Pericardium fibroblast (primary cell): ENCODE measurements around the genes FOXO1 and SLC25A15.

GRCh38 chr13:36543518-36544110, 111.3 kb downstream of the CCNA1 start:
- RAMPAGE, long total RNA, result no peak

DNA sequence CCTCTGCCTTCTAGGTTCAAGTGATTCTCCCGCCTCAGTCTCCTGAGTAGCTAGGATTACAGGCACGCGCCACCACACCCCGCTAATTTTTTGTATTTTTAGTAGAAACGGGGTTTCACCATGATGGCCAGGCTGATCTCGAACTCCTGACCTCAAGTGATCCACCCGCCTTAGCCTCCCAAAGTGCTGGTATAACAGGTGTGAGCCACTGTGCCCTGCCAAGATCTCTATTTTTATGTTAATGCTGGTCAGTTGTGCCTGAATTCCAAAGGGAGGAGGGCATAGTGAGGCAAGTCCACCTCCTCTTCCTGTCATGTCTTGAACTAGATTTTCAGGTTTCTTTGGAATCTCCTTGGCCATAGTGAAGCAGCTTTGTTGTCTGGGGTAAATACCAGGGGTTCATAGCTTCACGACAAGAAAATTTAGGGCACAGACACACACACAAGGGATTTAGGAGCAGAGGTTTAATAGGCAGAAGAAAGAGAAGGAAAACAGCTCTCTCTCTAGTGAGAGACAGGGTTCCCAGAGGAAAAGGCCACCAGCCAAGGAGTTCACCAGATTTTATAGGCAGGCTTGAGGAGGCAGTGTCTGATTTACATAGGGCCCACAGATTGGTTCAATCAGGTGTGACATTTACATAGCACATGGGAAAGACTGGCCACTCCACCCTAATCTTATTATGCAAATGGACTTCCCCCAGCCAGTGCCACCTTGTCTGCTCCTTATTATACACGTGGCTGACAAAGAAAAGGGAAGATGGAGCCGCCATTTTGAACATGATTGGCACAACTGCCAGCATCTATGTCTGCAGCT, 57.0 kb upstream of the RFXAP start:
- RAMPAGE, long total RNA, result no peak

- RAMPAGE, long total RNA, result no peak
These were observed 10.8 kb upstream of the SUPT20H start for GRCh38 chr13:37070271-37070724.

- RAMPAGE, long total RNA, result no peak
These were observed 12.6 kb downstream of the UFM1 start for GRCh38 chr13:38362073-38362817.

DNA sequence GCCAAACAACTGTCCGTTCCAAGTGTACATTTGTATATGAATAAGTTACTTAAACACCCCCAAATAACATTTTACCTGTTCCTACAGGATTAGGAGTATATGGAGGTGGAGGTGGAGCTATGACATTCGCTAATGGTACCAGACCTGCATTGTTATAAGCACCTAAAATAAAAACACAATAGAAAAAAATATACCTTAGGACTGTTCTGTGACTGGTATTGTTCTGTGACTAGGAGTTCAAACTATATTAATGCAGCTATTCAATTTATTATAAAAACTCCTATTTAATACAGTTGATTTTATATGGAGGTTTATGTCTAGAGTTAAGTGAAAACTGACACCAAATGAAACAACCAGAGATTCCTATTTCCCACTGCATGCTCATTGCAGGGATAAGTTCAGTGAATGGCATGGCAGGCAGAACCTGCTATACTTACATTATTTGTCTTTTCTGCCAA, 15.6 kb downstream of the PROSER1 start:
- RAMPAGE, long total RNA, result no peak

DNA sequence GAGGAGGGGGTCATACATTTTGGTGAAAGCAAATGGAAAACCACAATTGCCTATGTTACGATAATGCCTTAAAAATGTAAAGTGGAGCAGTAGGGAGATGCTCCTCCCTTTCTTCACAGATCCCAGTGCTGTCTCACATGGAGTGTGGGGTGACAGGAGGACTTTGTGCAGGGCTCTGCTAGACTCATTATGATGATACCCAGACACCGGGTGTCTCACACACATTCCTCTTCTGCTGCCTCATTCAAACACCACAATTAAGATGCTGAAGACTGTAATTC, 150.6 kb downstream of the LHFPL6 start:
- RAMPAGE, long total RNA, result no peak

GRCh38 chr13:39741314-39741793, 85.9 kb downstream of the COG6 start:
- RAMPAGE, long total RNA, result no peak

DNA sequence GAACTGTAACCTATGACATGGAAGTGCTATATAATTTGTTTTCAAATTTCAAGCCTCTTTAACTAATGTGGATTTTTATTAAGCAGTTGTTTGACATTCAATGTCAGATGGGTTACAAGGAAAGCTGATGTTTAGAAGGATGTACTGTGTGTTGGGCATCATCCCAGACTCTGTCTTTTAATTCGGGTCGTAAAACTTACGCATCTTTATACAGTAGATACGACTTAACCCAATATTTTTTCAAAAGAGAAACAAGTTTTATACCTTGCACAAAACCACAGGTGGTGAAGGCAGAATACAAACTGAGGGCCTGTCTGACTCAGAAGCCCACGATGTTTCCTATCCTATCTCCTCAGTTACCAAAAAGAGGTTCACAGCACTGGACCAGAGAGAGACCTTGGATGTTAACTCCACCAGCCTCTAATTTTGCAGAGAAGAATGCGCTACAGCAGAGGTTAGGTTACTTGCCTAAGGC, 477.1 kb downstream of the FOXO1 start:
- RAMPAGE, long total RNA, result no peak

DNA sequence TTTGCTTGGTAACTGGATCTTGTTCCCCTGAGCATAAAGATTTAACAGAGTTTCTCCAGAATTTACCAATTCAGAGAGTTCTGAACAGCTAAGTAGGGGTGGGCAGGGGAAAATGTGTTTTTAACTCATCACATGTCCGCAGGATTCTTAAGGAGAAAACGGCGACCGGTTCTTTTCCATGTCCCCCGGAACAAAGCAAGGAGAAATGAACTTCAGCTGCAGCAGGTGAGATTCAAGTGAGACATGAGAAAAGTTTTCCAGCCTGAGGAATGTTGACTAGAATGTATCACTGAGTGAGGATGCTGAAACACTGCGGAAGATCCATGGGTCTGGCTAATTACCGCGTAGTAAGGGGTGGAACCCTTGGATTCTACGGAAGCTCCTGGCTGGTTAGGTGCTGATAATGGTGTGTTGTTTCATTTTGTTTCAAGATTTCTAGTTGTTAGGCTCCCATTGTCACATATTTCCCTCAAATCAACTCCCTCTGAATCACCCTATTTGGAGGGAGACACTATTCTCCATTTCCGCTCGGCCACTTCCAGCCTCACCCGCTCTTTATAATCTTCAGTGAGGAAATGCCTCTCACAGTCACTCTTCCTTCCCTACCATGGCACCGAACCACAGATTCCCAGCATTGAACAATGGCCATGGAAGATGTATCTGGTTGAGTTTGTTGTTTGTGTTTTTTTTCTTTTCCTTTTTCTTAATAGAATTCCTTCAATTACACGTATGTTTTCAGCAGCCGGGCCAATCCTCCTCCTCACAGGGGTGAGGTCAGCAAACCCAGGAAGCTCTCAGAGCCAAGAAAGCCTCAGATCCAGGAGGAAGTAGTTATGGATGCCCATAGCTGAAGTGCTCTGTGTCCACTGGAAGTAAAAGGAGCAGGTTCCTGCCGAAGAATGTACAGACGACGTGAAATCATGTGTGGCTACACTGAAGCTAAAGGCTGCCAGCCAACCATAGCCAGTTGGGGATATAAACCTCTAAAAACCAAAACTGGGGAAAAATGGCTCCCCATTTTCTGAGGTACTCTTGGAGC, 472.3 kb downstream of the FOXO1 start:
- RAMPAGE, long total RNA, result no peak

GRCh38 chr13:40271300-40271973, 395.0 kb downstream of the FOXO1 start:
- RAMPAGE, long total RNA, result no peak

DNA sequence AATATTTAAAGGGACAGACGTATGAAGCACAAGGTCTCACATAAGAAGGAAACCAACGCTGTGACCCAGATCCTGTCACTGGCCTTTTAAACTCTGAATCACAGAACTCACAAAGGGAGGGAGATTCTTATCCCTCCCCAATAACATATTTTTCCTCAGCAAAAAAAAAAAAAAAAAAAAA, 352.8 kb downstream of the FOXO1 start:
- RAMPAGE, long total RNA, result no peak

DNA sequence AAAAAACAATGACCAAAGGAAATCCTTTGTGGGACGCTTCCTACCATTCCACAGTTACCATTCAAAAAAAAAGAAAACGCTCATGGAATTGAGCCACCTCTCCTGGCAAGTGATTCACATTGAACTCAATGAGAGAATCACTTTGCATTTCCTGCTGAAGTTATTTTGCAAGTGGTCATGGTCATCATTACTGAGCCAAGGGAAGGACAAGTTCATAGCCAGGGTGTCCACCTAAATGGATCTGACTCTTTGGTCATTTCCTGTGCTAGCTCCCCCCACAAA, 352.6 kb downstream of the FOXO1 start:
- RAMPAGE, long total RNA, result no peak

DNA sequence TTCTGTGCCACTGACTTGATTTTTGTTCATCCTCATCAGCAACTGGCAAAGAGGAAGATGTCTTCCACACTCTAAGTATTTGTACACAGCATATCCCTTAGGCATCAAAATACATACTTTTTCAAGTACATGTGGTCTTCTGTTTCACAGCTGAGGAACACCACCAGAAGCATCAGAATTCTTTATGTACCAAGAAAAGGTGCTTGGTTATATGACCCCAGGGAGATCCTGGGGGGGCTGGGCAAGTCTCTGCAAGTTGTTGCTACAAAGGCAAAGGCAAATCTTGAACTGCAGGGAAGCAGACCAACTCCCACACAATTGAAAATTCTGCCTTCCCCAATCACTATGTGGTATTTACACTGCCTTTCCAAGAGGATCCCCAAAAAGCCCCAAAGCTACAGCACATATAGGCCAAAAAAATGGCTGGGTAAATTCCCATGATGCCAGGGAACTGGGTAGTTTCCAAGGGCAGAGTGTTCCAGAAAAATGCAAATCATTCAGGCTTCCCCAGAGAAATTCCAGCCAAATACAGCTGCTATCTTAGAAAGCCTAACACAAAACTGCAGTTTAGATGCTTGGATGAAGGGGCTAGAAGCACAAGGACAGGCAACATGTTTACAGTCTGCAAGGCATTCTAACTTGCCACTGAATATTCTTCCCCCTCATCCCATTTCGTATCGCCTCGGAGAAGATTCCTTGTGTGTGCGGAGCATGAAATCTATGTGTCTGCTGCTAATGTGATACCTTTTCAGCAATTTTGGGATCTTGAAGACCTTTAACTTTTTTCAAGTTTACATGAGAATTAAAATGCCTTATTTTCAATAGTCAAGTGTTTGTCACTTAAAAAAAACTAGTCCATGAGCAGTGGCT, 6.3 kb downstream of the FOXO1 start:
- RAMPAGE, long total RNA, result no peak

DNA sequence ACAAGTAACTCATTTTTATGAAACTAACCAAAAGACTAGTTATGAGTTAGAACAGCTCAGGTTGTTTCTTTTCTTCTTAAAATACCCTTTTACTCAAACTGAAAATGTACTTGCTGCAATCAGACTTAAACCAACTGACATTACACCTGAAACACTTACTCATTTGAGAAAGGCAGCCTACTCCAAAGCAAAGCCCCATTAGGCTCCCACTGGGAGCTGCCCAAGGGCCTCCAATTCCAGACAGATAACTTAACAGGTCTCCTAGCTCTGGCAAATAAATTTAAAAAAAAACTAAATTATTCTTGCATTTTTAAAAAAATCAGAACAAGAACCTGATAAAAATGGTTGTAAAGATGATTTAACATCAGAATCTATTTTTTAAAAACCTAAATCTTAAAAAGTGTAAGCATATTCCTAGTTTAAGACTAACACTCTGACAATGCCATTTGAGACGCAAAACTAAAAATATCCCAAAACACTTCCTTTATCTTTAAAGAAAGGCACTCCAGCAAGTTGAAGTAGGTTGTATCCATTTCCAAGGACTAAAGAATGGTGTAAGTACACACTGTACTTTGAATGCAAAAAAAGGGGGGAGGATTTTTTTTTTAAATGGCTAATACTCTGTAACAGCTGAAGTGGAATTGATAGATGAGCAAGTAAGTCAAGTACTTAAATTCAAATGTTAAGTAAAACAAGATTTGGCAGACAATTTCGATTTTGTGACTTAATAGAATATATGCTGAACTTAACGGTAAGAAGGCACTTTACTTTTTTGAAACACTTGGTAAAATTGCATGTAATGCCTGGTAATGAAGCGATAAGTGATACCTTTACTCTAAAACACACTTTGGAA, 3.3 kb downstream of the FOXO1 start:
- RAMPAGE, long total RNA, result no peak

- RAMPAGE, long total RNA, result no peak
These were observed at the start of gene FOXO1 for GRCh38 chr13:40666168-40666707. Gene FOXO1, minus strand, starts transcription at chr13:40666641.

DNA sequence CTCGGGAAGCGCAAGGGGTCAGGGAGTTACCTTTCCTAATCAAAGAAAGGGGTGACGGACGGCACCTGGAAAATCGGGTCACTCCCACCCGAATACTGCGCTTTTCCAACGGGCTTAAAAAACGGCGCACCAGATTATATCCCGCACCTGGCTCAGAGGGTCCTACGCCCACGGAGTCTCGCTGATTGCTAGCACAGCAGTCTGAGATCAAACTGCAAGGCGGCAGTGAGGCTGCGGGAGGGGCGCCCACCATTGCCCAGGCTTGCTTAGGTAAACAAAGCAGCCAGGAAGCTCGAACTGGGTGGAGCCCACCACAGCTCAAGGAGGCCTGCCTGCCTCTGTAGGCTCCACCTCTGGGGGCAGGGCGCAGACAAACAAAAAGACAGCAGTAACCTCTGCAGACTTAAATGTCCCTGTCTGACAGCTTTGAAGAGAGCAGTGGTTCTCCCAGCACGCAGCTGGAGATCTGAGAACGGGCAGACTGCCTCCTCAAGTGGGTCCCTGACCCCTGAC, 35.8 kb downstream of the MRPS31 start:
- RAMPAGE, long total RNA, result no peak

DNA sequence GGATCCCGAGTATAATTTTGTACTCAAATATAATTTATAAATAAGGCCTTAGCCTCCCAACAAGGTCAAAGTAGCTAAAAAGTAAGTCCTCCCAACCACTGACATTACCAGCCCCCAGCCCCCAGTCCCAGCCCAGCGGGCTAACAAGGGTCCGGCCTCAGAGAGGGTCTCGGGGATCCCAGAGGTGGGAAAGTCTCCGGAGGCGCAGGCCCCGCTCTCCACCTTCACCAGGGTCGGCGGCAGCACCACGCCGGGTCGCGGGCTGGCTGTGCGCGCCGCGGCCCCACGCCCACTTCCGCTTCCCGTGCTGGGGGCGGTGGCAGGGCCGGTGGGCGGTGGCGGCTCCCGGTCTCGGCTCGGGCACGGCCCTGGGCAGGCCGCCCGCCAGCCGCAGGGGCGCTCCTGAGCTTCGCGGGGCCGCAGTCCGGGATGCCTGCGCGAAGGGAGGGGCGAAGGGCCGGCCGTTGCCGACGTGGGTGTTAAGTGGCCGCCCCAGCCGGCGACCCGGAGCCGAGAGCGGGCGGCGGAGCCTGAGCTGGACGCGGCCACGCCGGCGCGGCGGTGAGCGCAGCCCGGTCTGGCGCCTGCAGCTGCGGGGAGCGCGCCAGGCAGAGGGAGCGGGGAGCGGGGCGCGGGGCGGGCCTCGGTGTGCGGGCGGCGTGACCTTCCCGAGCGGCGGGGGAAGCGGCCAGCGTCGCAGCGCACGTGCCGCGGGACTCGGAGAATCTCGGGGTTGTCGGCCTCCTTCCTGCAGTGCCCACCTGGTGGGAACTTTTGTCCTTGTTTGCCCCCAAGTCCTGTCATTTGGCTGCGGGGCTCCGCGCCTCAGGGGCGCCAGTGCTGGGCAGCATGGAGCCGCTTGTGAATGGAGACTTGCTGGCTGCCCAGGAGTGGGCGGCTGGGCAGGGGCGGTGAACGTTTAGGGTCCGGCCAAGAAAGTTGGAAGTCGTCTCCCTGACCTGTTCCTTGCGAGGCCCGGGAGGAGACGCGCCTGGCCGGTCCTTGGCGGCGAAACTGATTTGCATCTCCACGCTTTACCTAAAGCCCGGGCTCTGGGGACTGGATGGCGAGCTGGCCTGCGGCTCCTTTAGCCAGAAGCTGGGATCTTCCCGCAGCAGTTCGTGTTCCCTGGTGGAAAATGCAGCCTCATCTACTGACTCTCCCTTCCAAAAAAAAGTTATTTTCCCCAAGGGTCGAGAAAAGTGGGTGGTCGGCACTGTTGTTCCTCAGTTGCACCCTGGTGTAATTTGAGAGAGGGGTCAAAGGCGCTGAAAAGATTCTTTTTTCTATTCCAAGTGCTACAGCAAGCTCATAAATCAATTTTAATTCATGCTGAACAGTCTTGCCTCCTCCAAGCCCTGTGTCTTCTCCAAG, at the start of gene SLC25A15:
Gene SLC25A15, plus strand, starts transcription at position 509 of the 1,374 bp plus-strand sequence.
- RAMPAGE, long total RNA, result no peak

DNA sequence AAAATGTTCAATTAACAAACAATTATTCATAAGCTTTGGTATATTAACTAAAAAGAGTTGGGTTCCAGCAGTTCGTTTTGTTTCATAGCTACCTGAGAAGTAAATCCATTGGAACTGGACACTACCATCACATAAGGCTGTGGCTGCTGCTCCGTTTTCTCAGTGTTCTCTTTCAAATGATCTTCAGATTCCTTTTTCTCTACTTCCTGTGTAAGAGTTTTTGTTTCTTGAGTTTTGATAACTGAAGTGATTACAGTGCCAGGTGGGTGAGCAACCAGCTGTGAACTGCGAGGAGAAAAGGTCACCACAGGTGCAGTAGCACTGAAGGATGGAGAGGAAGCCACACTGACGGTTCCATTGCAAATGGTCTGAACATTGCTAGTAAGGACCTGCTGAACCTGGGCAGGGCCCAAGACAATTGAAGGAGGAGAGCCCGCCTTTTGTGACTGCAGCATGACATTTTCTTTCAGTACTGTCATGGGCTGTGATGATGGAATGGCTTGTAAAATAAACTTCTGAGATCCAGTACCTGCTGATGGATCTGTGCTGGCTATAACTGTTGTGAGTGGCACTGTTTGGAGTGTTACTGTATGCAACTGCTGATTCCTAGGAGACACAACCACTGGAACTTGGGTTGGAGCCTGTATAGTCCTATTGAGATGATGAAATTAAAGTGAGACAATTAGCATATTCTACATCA, 85.6 kb downstream of the ELF1 start:
- RAMPAGE, long total RNA, result no peak

DNA sequence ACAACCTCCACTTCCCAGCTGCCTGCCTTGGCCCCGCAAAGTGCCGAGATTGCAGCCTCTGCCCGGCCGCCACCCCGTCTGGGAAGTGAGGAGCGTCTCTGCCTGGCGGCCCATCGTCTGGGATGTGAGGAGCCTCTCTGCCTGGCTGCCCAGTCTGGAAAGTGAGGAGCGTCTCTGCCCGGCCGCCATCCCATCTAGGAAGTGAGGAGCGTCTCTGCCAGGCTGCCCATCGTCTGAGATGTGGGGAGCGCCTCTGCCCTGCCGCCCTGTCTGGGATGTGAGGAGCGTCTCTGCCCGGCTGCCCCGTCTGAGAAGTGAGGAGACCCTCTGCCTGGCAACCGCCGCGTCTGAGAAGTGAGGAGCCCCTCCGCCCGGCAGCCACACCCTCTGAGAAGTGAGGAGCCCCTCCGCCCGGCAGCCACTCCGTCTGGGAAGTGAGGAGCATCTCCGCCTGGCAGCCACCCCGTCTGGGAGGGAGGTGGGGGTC, 64.3 kb downstream of the ELF1 start:
- RAMPAGE, long total RNA, result no peak

GRCh38 chr13:41004652-41005368, 14.3 kb downstream of the ELF1 start:
- RAMPAGE, long total RNA, result no peak